ENCODE measurements around a stretch of chr11.

GRCh38 chr11:127109779-127110297, 109.3 kb upstream of the KIRREL3 start:
- PRO-cap: no peak

GRCh38 chr11:128054241-128054746, 533.1 kb downstream of the ETS1 start:
- PRO-cap: no peak

DNA sequence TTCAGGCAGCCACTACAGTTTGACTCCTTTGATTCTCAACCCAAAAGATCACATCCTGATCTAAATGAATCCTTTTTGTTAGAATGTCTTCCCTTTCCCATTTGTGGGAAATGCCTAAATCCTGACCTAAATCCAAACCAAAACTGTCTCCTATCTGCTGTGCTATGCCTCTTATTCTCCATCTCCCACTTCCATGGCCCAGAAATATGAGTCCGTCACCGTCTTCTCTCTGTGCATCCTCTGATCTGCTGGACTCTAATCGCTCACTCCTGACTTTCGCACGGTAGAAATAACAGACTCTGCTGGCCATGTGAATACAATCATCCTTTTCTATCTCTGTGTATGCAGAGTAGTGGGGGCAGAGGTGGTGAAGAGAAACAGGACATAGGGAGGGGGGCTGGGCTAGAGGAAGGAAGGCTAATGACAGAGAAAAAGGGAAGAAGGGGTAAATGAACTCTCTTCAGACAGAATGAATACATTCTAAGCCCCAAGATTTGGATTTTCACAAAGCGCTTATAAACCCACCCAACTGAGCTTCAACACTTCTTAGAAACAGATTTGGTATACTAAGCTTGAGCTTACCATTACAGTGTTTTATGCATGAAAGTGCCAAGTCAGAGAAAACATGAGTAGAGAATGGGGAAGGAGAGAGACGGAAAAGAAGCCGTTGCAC, 324.9 kb downstream of the ETS1 start:
- PRO-cap: no peak

DNA sequence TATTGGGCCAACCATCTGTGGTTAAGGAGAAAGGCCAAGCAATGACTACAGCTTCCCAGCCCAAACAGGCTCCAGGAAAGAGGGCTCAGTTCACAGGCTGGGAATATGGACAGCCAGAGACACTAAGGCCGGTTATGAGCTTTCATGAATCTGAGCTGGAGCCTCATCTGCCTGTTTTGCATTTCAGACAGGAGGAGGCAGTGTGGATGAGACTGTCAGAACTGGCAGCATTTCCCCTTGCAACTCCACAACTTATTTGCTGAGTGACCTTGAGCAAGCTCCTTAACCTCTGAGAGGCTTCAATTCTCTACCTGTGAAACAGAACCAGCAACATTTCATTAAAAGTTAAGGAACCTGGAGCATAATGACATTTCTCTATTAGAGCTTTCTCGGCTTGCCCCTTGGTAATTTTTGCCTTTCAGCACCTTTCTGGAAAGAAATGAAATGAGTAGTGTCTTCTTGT, 264.0 kb downstream of the ETS1 start:
- PRO-cap: no peak

DNA sequence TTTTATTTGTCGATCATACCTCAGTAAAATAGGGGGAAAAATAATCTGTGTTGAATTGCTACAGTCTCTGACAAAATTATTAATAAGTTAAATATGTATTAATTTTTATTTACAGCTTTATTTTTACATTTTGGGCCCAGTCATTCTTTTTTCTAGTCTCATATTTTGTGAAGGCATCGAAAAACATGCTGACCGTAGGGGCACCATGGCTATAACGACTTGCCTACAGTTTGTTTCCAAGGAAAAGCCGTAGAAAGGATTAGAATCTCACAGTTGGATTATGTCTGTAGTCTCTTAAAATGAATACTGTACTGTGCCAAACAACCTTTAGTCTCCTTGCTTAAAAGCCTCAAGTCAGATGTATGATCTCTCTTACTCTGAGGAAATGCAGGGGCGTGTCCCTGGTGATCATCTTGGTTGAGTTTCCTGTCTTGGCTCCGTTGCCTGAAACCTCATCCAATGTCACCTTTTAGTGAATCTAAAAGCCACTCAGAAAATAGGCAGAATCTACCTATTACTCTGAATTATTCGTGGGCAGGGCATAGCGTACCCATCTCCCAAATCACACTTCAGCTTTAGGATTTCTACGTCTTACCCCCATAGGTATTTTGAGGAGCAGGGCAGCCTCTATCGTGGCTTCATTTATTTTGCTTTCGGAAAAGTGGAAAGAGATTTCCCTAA, 246.1 kb downstream of the ETS1 start:
- PRO-cap: no peak

- PRO-cap: no peak
Observed at GRCh38 chr11:128424146-128424646, 163.2 kb downstream of the ETS1 start.

GRCh38 chr11:128456575-128456991, 130.8 kb downstream of the ETS1 start:
- PRO-cap: no peak

GRCh38 chr11:128502737-128503202, 84.6 kb downstream of the ETS1 start:
- PRO-cap: no peak

GRCh38 chr11:128504352-128505060, 82.9 kb downstream of the ETS1 start:
- PRO-cap: no peak

- PRO-cap: no peak
Observed at GRCh38 chr11:128515739-128516257, 71.6 kb downstream of the ETS1 start.

DNA sequence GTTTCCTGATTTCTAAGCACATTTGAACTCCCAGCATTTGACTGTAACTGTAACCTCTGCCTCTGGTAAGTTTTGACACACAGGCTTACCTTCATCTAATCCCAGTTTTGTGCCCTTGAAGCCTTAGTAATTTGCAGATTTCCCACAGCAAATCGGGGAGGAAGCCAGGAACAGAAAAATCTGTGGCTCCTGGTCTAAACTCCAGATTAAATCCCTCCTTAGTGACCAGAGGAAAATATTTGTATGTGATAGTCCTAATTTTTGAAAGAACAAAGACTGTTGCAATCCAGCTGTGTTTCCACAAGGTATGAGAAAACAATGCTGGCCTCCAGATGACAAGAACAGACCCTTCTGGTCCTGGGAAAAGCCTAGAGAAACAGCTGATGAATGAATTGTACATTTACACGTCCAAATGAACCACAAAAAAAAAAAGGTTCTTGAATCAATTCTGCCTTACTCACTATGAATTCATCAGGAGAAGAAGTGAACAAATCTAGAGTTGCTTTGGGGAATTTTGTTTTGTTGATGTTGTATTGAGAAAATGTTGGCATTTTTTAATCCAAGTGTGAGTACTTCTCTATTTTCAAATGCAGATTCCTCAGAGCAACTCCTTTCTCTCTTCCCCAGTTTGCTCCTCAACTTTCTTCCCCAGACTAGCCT, 63.7 kb downstream of the ETS1 start:
- PRO-cap: no peak

DNA sequence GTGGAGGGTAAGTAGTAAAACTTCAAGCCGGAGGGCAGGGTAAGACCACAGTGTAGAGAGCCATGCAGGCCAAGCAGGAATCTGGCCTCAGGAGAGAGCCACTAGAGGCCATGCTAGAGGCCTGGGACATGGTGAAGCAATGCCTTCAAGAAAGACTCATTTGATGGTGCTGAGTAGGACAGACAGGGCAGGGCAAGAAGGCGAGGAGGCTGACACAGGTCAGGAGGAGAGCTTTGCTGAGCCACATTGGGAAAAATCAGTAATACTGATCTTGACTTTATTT, 26.3 kb downstream of the ETS1 start:
- PRO-cap: no peak

DNA sequence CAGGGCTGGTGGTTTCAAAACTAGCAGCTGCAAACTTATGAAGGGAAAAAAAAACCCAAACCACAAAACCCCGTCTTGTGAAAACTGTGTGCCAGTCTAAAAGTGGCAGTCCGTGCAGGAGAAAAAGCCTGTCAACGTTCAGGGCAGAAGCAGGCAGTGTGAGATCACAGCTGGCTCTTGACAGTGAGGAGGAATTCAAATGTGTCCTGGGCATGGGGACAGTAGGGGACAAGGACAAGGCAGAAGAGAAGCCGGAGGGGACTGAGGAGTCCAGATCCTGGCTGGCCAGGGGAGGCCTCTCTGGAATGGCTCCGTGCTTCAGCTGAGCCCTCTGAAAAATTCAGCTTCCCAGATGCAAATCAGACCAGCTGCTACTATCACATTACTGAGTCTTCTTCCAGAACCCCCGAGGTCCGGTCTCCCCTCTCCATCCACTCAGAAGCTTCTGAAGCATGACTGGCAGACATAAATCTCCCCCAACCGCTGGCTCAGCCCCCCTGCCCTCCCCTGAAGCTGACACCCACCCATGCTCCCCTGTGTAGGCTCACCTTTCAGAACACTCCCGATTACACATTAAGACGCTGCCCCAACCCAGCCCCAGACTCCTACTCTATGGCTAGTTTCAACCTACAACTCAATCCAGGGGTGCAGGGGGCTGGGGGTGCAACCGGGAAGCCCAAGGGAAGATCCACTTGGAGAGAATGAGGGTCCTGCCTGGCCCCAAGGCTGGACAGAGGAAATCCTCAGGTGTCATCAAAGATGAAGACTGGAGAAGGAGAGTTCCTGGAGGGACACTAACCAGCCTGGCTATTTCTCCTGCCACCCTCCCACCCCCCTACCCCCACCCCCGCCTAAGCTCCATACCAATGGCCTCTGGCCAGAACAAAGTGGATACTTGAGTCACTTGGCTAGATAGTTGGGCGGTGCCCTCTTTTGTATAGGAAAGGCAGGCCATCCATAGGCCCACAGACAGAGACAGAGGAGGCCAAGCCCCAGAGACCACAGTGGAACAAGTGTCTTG, 32.1 kb downstream of the FLI1 start:
- PRO-cap: no peak

DNA sequence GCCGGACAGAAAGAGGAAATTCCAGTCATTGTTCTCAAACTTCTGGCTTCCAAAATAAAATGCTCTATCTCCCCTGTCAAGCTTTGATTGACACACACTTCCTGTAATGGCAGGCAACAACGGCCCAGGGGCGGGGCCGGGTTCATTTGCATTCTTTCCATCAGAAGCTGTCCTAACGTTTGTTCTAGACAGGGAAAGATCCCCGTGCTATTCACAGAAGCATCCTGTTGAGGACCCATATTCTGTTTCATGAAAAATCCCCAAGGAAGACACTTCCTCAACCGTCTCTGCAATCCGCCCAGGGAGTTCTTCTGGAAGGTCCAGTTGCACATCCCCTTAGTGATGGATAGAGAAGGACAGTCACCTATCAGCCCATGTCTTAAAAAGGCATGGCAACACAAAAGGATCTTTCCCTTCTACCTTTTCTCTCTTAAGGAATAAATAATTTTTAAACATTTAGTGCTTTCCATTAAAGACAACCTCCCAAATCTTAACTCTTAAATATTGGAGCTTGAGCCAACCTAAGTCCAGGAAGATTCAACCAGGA, 30.8 kb downstream of the KCNJ1 start:
- PRO-cap: no peak

DNA sequence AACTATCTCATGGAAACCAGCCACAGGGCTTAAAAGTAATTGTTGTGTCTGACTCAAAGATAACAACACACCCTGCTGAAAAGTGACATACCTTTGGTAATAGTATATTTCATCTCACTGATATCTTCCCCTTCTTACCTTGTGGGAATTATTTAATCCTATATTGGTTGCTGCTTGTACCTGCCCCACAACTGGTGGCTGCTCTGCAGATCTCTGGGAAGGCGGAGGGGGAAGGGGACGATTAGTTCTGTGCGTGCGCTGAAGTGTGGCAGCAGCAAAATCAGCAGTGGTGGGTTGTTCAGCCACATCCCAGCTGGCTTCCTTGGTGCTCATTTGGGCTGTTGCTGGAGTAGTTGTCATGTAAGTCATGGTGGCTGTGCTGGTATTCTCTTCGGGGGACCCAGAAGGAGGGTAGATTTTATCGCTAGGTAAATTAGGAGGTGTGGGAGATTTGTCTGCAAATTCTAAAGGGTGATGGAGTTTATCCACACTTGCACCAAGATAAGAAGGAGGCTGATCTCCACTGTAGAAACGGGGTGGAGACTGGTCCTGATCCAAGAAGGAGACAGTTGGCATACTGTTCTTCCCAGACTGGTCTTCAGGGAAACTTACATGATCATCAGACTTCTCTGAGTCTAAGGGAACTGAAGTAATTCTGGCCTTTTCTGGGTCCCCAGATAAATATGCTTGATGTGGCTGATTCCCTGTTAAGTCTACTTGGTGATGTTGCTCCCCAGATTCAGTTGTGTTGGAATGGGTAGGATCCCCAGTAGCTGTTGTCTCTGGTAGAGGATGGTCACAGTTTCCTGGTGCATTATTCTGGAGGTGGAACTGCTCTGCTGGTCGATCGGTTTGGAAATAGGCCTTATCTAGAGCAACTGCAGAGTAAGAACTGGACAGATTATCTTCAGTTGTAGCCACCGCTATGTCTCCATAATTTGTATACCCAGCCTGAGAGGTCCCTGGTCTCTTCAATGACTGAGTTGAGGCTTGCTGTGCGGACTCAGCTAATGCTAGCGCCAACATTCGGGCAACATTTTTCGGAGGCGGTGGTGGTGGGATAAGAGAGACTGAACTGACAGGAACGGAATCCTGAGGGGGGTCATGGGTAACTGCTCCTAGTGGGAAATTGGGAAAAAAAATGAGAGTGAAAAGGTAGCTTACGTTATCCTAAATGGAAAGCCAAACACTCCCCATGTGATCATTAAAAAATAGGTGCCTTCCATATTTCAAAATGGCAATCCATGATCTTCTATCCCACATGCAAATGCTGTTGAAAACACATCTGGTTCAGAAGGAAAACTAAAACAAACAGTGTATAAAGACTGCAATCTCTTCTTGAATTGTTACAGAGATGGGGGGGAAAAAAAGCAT, 30.1 kb upstream of the TP53AIP1 start:
- PRO-cap: no peak

DNA sequence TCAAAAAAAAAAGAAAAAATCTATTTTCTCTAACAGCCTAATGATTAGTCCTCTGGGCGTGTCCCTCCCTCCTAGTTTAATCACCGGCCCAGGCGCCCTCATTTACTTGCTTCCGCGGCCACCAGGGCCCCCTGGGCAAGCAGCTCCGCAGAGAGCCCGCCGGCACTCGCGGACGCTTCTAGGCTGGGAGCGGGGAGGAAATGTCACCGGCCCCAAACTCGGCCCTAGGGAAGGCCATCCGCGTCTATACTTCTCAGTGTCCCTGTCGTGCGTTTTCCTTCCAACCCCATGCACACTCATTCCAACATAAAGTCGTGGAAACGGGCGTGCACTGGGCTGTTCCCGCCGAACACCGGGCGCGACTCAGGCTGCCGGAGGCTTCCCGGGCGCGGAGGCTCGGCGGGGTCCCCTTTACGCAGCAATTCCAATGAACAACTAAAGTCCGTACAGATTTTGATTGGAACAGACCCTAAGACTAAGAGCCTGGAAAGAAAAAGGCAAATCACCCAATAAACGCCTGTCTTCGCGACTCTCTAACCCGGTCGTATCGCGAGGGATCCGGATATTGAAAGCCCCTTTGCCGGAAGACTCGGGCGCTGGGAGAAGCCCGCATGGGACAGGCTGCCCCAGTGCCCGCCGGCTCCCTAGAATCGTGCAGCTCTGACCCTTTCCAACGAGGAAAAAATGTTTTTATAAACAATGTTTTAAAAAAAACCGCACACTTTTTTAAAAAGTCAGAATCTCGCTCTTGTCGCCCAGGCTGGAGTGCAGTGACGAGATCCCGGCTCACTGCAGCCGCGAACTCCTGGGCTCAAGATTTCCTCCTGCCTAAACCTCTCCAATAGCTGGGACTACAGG, 1.4 kb upstream of the BARX2 start:
- PRO-cap: bidirectional peak, plus-strand start at position 101 of the sequence, minus-strand start at position 182 of the sequence

GRCh38 chr11:129453212-129453901, 77.7 kb downstream of the BARX2 start:
- PRO-cap: no peak

GRCh38 chr11:129625856-129626427, 189.7 kb upstream of the TMEM45B start:
- PRO-cap: no peak

DNA sequence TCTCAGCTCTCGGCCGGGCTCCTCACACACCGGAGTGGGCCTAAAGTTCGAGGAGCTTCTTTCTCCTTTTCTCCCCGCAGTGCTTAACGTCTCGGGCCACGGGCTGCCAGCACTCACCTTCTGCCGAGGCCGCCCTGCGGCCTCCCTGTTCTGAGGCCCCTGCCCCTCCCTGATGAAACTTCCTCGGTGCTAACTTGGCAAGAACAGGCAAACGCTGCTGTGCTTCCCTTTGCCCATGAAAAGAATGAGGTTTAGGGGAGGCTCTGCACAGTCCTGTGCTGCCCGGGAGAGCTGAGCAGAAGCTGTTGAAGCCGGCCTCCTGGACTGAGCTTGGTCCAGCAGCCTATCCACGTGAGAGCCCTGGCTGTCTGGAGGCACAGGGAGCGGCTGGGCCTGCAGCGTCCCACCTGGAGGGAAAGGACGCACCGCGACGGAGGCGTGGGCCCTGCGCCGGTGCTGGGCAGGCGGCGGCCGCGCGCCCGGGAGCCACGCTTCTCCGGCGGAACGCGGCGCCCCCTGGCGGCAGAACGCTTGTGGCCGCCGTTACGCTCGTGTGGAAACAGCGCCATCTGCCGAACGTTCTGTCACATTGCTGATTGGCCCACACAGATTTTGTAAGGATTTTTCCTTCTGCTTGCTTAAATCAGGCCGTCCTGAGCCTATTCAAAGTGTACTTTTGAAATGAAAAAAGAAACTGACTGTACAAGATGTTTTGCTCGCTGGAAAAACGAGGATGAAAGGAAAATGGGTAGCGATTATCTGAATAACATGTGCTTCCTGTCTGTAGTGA, 65.0 kb upstream of the TMEM45B start:
- PRO-cap: unidirectional peak, minus-strand start at position 370 of the sequence

GRCh38 chr11:129768318-129768816, 47.3 kb upstream of the TMEM45B start:
- PRO-cap: no peak

Measured in fallopian tube (tissue), 1 donor.